ENCODE results near the genes GPR87 and P2RY13.

DNA sequence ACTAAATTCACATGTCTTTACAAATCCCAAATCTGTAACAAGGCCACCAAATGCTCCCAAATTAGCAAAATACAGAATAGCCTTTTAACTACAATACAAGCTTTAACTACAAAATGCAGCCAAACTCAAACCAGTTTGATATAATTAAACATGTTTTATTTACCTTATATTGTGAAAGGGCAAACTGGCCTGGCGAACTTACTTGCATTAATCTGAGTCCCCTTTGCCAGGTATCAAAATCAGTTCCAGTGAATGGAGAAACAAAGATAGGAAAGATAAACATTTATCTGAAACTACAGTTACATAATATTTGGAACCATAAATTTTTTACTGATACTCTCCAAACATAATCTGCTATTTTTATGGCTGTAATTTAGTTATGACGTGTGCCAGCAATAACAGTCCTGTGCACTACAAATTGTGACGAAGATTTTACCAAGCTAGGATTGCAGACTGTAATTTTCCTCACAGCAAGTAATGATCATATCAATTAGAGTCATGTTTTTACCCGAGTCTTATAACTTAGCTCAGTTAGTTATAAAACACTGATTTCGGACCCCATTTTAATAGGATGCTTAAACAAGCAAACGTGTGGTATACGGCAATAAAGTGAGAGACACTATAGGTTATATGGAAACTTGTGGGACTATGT is 14.7 kb downstream of the WWTR1 start:
- PRO-cap, result no peak
- RAMPAGE, long total RNA, 4 experiments, result no peak in any of the 4 experiments

GRCh38 chr3:149701062-149701581 is 43.3 kb upstream of the WWTR1 start:
- PRO-cap, result no peak
- RAMPAGE, long total RNA, 4 experiments, result no peak in any of the 4 experiments

DNA sequence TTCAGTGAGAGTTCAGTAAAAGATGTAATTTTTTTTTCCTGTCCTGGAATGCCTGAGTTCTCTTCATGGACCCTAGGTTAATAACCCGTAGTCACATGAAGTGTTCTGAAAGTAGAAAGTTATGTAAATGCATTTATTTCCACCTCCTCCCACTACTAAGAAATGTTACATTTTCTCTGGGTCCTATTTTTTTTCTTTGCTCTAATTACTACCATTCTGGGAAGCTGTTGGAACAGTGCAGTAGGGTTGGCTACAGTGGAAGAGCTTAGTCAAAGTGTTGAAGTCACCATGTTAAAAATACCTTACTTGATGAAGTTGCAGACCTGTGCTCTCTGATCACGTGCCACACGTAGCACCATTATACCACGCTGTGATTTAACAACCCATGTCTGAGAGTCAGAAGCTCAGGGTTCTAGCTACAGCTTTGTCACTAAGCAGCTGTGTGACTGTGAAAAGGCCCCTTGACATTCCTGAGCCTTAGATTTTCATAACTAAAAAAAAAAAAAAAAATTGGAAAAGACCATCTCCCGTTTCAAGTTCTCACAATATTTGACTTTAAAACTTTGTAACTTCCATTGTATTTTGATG is 153.7 kb upstream of the TSC22D2 start:
- PRO-cap, result no peak
- RAMPAGE, long total RNA, 4 experiments, result no peak in any of the 4 experiments

DNA sequence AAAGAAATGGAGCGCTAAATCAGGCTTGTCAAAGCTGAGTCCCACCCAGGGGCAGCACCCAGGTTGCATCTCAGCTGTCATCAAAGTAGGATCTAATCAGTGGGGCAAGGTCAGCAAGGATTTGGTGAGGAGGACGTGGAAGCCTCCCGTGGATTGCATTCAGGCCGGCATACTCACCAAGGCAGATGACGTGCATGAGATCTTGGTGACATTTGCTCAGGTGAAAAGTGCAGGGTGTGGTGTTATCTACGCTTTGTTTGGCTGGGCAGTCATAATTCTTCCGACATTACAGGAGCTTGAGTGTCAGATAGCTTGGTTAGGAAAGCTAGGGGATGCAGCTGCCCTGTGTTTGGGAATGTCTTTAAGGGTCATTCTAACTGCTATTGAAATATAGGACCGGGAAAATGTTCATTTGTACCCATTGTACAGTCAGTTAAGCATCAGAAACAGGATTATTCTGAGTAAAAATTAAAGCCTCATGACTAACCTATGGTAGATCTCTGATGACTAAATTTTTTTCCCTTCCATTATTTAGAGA is 99.4 kb upstream of the TSC22D2 start:
- PRO-cap, result bidirectional peak, plus-strand start at position 286 of the sequence, minus-strand start at position 187 of the sequence
- RAMPAGE, long total RNA, 4 experiments, result no peak in any of the 4 experiments

DNA sequence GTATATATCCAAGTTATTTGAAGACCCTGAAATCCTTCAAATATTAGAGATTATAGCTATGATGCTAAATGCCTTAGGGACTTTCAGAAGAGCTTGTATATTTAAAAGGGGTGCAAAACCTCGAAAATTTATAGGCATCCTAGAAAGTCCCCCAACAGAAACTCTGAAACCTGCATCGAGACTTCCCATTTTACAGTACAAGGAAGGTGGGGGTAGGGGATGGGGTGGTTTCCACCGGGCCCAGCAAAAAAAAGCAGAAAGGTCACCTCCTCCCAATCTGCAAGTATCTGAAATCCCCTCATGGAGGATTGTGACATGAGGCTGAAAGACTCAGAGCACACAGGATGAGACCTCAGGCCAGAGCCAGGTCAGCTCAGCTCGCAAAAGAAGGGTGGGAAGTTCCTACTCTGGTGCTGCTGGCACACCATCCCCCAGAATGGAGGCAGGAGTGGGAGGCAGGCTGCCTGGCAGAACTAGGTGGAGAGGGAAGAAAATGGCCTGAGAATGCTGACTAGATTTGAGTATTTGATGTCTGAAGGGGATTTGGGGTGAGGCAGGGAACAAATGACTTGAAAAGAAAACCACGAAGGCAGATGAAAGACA is 22.7 kb upstream of the TSC22D2 start:
- PRO-cap, result no peak
- RAMPAGE, long total RNA, 4 experiments, result no peak in any of the 4 experiments

DNA sequence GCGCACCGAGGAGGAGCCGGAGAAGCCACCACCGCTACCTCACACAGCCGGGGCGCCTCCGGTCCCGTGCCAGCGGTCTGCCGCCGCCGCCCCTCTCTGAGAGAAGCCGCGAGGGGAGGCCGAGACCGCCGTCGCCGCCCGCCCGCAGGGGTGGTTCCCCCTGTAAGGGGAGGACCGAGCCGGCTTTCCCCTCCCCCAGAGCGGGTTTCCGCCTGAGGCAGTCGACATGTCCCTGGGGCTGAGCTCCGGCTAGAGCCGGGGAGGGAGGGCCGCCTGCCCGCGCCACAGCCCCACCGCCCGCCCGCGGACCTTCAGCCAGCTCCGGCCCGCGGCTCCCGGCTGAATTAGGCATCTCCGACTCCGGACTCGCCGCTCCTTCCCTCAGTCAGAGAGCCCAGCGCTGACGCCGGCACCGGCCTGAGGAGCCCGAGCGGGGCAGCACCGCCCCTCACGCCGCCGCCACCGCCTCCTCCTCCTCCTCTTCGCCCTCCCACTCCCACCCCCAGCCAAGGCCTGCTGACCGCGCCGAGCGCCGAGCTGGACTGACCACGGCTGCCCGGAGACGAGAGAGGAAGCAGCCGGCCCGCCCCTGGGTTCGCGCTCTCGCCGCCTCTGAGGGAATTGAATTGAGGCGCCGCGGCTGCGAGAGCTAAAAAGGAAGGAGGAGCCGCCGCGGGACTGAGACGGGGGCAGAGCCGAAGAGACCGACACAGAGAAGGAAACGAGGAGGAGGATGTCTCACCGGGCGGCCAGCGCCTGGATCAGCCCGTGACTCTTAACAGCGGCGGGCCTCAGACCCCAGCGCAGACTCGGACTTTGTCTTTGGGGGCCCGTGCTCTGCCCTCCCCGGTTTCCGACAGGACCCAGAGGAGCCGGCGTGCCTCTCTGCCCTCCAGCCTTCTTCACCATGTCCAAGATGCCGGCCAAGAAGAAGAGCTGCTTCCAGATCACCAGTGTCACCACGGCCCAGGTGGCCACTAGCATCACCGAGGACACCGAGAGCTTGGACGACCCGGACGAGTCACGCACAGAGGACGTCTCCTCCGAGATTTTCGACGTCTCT is 677 bp downstream of the TSC22D2 start:
- PRO-cap, result bidirectional peak, plus-strand start at position 198 of the sequence, minus-strand start at position 146 of the sequence; bidirectional peak, plus-strand start at position 681 of the sequence, minus-strand start at position 544 of the sequence
- RAMPAGE, long total RNA, 4 experiments, result start-site peak on the plus strand in 2 of 4 experiments, centred at positions 527 to 530 of the sequence, 176 to 238 reads per replicate; start-site peak on the minus strand in 1 of 4 experiments, centred at position 287 of the sequence, 7 reads per replicate

DNA sequence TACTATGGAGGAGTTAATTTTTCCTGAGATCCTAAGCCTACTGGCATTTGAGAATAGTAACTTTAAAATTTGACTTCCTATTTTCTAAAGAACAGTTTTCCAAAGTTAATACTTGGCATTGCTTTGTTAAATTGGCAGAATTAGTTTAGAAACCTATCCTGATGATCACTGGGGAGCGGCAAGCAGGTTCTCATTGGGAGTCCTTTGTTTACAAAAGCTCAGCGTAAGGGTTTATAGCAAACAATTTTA is 18.1 kb downstream of the TSC22D2 start:
- PRO-cap, result no peak
- RAMPAGE, long total RNA, 4 experiments, result no peak in any of the 4 experiments

GRCh38 chr3:150458655-150459324 is 50.7 kb downstream of the TSC22D2 start:
- PRO-cap, result no peak
- RAMPAGE, long total RNA, 4 experiments, result no peak in any of the 4 experiments

- PRO-cap, result no peak
- RAMPAGE, long total RNA, 4 experiments, result no peak in any of the 4 experiments
Observed at GRCh38 chr3:150600745-150601649, 2.1 kb upstream of the SELENOT start.

- PRO-cap, result unidirectional peak, plus-strand start at chr3:150724190
- RAMPAGE, long total RNA, 4 experiments, result no peak in any of the 4 experiments
Observed at GRCh38 chr3:150724041-150724405, 20.3 kb upstream of the ERICH6 start.

GRCh38 chr3:150743500-150744569 is 19.1 kb downstream of the SIAH2 start:
- PRO-cap, result no peak
- RAMPAGE, long total RNA, 4 experiments, result no peak in any of the 4 experiments

- PRO-cap, result unidirectional peak, minus-strand start at chr3:150752065
- RAMPAGE, long total RNA, 4 experiments, result no peak in any of the 4 experiments
Observed at GRCh38 chr3:150751700-150752388, 11.1 kb downstream of the SIAH2 start.

DNA sequence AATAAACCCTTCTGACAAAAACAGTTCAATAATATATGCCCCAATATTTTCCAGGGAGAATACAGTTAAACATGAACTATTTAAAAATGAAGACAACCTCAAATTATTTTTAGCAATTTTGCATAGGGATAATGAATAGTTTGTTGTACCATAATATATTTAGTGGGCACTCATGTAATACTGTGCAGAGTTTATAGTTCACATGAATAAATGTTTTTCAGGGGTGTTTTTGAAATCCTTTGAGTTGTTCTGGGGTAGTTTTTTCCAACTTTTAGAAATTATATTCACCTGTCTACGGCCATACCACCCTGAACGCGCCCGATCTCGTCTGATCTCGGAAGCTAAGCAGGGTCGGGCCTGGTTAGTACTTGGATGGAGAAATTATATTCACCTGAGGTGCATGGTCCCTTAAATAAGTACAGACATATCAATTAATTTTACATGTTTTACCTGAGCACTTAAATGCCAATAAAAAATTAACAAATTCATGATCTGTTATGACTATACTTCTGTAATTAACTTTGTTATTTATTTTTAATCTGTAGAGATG is 15.1 kb downstream of the GPR171 start:
- PRO-cap, result no peak
- RAMPAGE, long total RNA, 4 experiments, result no peak in any of the 4 experiments

GRCh38 chr3:151201957-151202411 is 1.0 kb downstream of the GPR171 start:
- PRO-cap, result no peak
- RAMPAGE, long total RNA, 4 experiments, result no peak in any of the 4 experiments

DNA sequence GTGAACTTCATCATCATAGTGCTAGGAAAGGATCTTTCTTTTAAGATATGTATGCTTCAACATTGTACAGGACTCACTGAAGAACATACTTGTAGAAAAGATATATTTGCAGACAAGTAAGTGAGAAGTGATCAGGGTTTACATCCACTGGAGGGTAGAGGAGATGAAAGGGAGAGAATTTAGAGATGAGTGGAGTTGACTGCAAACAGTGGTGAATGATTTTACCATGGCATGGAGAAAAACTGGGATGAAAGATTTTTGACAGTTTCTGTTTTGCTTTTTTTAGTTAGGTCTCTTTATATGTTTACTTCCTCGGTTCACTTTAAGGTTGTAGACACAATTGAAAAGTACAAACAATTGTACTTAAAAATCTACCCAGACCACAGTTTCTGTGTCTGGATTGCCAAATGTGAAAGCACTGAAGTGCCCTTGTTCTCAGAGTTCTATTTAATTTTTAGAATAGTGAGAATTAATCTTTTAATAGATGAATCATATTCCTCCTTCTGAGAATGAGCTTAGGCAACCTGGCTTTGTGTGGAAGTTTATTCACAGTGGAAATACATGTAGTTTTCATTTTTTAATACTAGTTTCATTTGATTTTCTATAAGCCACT is 1.6 kb upstream of the GPR171 start:
- PRO-cap, result no peak
- RAMPAGE, long total RNA, 4 experiments, result no peak in any of the 4 experiments

DNA sequence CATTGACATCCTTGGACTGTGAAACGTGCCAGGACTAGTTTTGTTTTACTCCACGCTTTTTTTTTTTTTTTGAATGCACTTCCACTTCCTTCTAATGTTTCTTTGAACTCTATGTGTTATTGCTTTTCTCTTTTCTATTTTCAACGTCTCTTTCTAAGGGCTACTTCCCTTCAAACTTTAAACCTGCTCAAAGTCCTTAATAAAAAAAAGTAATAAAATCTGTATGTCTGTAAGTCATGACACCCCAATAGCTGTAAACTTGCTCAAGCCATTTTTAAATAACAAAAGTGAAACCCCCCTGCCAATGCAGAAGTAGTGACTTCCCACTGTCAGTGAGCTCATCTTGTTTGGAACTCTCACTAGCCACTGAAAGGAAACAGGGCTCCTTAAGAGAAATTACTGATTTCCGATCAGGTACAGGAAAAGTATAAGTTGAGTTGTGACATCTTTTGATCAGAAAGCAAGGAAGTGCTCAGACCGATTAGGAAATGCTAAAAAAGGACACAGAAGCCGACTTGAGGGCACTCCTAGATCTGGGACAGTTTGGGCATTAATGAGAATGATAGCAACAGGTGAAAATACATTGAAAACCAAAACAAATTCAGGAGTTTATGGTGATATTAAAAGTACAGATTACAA is 27.6 kb upstream of the GPR171 start:
- PRO-cap, result bidirectional peak, plus-strand start at position 336 of the sequence, minus-strand start at position 69 of the sequence
- RAMPAGE, long total RNA, 4 experiments, result no peak in any of the 4 experiments

DNA sequence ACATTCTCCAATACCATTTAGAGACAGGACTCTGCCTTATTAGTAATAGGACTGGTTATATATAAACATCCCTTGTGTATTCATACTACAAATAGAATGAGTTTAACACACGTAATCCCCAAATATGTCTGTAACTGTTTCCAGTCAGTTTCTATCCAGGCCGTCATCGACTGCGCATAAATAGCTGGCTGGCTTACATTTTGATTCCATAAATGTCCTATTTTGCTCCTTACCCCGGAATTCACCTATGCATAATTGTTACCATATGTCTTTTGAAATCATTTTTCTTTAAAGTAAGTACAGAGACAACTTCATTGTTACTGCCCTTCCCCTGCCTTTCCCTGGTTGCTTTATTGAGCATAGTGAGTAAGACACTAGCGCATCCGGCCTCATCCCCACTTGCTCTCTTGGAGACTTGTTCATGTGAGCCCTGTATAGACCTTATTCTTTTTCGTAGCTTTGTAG is 3.5 kb upstream of the P2RY14 start:
- PRO-cap, result no peak
- RAMPAGE, long total RNA, 4 experiments, result no peak in any of the 4 experiments

DNA sequence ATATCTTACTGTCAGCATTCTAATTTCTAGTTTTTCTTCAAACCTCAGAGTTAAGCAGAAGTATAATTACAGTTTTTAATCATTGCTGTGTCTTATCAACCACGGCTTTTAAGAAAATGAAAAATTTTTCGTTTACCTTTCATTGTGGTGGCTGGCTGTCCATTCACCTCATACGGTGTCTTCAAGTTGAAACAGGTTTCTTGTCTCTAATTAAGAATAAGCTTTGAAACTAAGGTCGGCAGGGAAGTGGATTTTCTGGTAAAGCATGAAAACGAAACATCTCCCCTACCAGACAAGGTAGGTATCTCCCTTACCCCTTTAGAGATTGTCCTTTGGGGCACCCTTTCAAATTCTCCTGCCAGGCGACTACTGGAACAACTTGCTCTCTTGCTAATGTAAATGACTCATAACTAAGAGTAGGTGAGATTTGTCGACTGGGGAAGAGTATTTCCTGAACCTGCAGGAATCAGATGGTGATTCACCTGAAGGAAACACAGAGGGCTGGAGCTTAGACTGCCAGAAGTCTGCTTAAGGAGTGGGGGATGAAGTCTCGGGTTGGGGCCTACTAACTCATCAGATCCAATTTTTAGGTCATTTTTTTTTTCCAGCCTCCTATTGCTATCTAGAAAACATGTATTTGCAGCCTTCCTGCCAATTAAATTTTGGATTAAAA is at the start of gene GPR87:
GPR87 (minus strand) TSS at position 371 of the 673 bp plus-strand sequence.
- PRO-cap, result no peak
- RAMPAGE, long total RNA, 4 experiments, result no peak in any of the 4 experiments

- PRO-cap, result no peak
- RAMPAGE, long total RNA, 4 experiments, result start-site peak on the minus strand in 1 of 4 experiments, at chr3:151329534-151329549 at its widest, 14 reads per replicate
Observed at GRCh38 chr3:151329300-151329636, at the start of gene P2RY13. P2RY13 (minus strand) TSS chr3:151329549.

DNA sequence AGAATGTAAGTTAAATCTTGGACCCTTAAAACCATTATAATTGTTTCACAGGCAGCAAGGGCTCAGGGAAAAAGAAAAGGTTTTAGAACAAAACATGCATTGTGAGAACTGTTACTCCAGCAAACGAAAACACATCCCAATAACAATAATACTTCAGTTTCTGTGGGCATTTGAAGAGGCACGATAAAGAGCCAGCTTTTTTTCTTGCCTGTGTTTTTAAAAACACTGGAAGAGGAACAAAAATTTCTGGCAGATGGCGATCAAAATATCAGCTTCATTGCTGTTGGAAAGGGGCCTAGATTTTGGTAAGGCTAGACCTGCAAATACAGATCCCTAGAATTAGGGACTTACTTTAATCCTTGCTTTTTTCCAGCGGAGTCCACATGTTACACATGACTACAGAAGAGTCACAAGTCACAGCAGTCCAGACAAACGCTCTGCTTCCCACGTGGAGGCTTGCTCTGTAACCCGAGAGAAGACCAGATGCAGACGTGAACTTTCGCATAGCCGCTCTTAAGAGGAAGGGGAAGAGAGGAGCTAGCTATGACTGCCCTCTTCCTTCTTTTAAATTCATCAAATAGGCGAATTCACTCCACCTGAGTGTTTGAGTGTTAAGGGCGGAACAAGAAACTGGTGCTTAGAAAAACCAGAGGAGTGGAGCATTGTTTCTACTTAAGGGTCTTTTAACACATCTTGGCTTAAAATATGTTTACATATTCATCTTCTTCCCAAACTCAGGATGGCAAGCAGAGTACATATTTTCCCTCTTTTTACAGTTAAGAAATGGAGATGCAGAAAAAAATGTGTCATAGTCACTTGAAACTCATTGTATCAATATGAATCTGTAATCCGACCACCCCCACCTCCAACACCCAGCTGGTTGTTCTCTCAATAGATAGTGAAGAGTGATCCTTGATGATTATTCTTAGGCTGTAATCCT is 78.2 kb upstream of the IGSF10 start:
- PRO-cap, result no peak
- RAMPAGE, long total RNA, 4 experiments, result no peak in any of the 4 experiments

Data from transverse colon (tissue), 4 donors.